Keratinocyte (primary cell): ENCODE measurements around the genes CD8B2 and RGPD4.

GRCh38 chr2:105515721-105516220 is 116.9 kb upstream of the FHL2 start:
CAGE:
- cytosol, long polyA minus RNA: no peak
- cytosol, long polyA plus RNA: no peak
- long polyA plus RNA: no peak
- nucleus, long polyA minus RNA: no peak
- nucleus, long polyA plus RNA: no peak

DNA sequence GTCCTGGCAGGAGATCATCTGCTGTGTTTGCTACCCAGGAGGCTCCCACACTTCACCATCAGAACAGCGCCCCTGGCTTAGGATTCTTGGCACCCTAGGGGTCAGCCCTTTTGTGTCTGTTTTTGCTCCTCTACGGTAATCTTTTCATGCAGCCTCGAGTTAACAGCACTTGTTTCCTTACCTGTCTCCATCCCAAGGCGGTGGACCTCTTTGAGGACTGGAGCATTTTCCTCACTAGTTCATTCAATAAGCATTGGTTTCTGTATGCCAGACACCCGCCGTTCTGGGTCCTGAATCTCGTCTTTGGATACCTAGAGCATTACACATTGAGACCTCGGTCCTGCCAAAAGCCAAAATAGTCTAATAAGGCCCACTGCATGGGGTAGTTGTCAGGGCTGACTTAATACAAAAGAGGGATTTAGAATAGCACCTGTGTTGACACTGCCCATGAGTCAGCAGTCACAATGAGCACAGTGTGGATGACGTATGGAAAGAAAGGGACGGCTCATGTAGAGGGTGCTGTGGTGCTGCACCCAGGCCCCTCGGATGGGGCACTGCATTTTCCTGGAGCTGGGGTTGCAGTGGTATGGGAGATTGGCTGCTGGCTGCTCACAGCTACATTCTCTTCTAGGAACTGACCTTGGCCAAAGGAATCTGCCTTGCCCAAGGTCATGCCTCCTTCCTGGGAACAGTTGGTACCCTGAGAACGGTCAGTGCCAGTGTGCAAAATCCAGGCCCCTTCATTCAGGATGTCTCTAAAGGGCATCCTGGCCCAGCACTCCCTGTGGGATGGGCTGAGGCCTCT is 127.0 kb upstream of the NCK2 start:
CAGE:
- cytosol, long polyA minus RNA: no peak
- cytosol, long polyA plus RNA: no peak
- long polyA plus RNA: no peak
- nucleus, long polyA minus RNA: no peak
- nucleus, long polyA plus RNA: no peak

GRCh38 chr2:105745967-105746417 is 1.3 kb downstream of the NCK2 start:
CAGE:
- cytosol, long polyA minus RNA: no peak
- cytosol, long polyA plus RNA: no peak
- long polyA plus RNA: no peak
- nucleus, long polyA minus RNA: no peak
- nucleus, long polyA plus RNA: no peak

CAGE:
- cytosol, long polyA minus RNA: no peak
- cytosol, long polyA plus RNA: no peak
- long polyA plus RNA: no peak
- nucleus, long polyA minus RNA: no peak
- nucleus, long polyA plus RNA: no peak
These were observed 34.8 kb upstream of the ECRG4 start for GRCh38 chr2:106030364-106031384.

CAGE:
- cytosol, long polyA minus RNA: no peak
- cytosol, long polyA plus RNA: no peak
- long polyA plus RNA: no peak
- nucleus, long polyA minus RNA: no peak
- nucleus, long polyA plus RNA: no peak
These were observed 34.4 kb downstream of the UXS1 start for GRCh38 chr2:106159608-106160208.

DNA sequence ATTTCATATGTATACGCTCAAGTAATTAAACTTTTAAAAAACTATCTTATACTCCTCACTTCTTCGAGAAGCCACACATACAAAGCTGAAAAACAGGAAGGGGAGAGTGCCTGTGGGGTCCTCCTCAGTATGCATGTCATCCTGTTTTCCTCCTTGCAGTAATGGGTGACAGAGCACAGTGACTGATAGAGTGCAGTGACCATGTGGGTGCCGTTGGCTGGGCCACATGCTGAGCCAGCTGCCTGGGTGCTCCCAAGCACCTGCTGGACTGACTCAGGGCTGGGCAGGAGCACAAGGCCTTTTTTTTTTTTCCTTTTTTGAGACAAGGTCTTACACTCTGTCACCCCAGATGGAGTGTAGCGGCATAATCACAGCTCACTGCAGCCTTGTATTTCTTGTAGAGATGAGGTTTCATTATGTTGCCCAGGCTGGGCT is 33.2 kb downstream of the UXS1 start:
CAGE:
- cytosol, long polyA minus RNA: no peak
- cytosol, long polyA plus RNA: no peak
- long polyA plus RNA: no peak
- nucleus, long polyA minus RNA: no peak
- nucleus, long polyA plus RNA: no peak

CAGE:
- cytosol, long polyA minus RNA: no peak
- cytosol, long polyA plus RNA: no peak
- long polyA plus RNA: no peak
- nucleus, long polyA minus RNA: no peak
- nucleus, long polyA plus RNA: no peak
These were observed 125.4 kb downstream of the RGPD3 start for GRCh38 chr2:106342771-106343197.

CAGE:
- cytosol, long polyA minus RNA: no peak
- cytosol, long polyA plus RNA: no peak
- long polyA plus RNA: no peak
- nucleus, long polyA minus RNA: no peak
- nucleus, long polyA plus RNA: no peak
These were observed at the start of gene CD8B2 for GRCh38 chr2:106487087-106487543. TSS of gene CD8B2 (plus strand) at chr2:106487364.

DNA sequence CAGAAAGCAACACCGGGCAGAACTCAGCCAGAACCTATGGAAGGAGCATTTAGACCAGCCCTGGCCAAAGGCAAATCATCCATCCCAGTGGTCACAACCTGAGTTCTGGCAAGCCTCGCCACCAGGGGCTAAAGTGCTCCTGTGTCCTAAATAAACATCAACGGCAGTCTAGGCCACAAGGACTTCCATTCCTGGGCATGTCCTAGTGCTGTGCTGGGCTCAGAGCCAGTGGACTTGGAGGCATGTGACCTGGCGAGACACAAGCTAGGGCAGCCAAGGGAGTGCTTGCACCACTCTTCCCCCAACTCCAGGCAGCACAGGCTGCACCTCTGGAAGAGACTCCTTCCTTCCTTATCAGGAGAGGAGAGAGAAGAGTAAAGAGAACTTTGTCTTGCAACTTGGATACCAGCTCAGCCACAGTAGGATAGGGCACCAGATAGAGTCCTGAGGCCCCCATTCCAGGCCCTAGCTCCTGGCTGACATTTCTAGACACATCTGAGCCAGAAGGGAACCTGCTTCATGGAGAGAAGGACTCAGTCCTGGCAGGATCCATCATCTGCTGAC is 68.9 kb downstream of the ST6GAL2 start:
CAGE:
- cytosol, long polyA minus RNA: no peak
- cytosol, long polyA plus RNA: no peak
- long polyA plus RNA: no peak
- nucleus, long polyA minus RNA: no peak
- nucleus, long polyA plus RNA: no peak

GRCh38 chr2:107542101-107542942 is 284.4 kb upstream of the RGPD4 start:
CAGE:
- cytosol, long polyA minus RNA: no peak
- cytosol, long polyA plus RNA: no peak
- long polyA plus RNA: no peak
- nucleus, long polyA minus RNA: no peak
- nucleus, long polyA plus RNA: no peak

DNA sequence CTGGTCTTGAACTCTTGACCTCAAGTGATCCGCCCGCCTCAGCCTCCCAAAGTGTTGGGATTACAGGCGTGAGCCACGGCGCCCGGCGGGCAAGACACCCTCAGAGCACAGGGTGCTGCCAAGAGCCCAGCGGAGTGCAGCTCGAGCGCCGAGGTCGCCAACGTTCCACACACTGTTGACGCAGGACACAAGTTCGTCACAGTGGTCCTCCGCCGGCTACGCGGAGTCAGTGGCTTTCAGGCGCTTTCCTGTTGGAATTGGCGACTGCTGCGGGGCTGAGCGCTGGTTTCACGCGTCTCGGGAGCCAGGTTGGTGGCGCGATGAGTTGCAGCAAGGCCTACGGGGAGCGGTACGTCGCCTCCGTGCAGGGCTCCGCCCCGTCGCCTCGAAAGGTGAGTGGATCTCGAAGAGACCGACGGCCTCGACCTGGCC is at the start of gene RGPD4:
TSS of gene RGPD4 (plus strand) at position 199 of the 432 bp plus-strand sequence.
CAGE:
- cytosol, long polyA minus RNA: no peak
- cytosol, long polyA plus RNA: no peak
- long polyA plus RNA: no peak
- nucleus, long polyA minus RNA: no peak
- nucleus, long polyA plus RNA: no peak

DNA sequence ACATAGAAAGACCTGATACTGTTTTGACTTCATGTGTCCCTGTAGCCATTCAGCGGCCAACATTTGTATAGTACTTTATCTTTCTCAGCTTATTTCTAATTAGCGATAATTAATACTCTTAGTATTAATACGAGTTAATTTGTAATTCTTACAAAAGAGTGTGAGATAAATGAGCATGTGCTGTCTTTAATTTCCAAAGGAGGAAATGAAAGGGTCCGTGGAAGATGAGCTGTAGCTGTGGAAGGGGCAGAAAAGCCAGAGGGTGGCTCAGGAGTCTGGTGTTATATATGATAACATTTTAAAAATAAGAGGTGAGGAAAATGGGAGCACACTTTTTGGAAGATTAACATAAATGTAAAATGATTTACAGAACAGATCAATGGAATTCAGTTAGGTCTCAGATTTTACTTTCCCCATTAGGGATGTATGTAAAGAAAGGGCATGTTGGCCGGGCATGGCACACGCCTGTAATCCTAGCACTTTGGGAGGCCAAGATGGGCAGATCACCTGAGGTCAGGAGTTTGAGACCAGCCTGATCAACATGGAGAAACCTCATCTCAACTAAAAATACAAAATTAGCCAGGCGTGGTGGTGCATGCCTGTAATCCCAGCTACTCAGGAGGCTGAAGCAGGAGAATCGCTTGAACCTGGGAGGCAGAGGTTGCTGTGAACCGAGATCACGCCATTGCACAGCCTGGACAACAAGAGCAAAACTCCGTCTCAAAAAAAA is 62.0 kb downstream of the LIMS1 start:
CAGE:
- cytosol, long polyA minus RNA: no peak
- cytosol, long polyA plus RNA: no peak
- long polyA plus RNA: no peak
- nucleus, long polyA minus RNA: no peak
- nucleus, long polyA plus RNA: no peak

GRCh38 chr2:108613223-108613877 is 79.1 kb downstream of the LIMS1 start:
CAGE:
- cytosol, long polyA minus RNA: no peak
- cytosol, long polyA plus RNA: no peak
- long polyA plus RNA: no peak
- nucleus, long polyA minus RNA: no peak
- nucleus, long polyA plus RNA: no peak

DNA sequence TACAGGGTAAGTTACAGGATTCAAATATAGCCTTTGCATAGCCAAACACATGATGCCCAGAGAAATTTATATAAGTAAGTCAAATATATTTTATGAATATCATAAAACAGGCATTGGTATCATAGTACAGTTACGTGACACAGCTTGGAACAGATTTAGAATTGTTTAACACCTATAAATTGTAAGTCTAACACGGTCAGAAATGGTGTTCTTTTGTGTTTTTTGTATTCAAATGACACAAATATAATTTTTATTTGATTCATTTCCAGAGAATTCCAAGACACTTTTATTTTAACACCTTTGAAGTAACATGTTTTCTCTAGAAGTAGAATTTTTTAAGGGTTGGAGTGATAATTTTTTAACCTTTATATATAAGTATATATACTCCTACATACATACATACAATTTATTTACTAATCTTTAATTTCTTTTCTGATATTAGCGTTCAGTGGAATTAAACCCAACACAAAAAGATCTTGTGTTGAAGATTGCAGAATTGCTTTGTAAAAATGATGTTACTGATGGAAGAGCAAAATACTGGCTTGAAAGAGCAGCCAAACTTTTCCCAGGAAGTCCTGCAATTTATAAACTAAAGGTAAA is 11.7 kb downstream of the RANBP2 start:
CAGE:
- cytosol, long polyA minus RNA: no peak
- cytosol, long polyA plus RNA: no peak
- long polyA plus RNA: no peak
- nucleus, long polyA minus RNA: no peak
- nucleus, long polyA plus RNA: no peak

DNA sequence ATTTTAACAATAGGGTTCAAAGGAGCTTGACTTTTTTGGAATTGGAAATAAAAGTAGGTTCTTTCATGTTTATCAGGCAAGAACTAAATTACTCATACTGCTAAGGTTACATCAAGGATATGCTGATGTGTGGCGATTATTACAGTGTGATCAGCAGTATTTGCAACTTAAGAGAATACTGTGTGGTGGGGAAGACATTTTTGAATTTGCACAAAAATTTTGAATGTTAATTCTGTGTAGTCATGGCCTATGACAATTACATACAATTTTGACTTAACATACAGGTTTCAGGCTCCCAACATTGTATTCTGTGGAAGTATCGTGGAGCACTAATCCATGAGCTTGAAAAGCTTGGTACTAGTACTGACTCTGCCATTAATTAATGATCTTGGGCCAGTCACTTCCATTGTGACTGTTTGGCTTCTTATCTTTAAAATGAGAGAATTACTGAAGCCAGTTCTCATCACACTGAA is 30.2 kb upstream of the CCDC138 start:
CAGE:
- cytosol, long polyA minus RNA: no peak
- cytosol, long polyA plus RNA: no peak
- long polyA plus RNA: no peak
- nucleus, long polyA minus RNA: no peak
- nucleus, long polyA plus RNA: no peak

CAGE:
- cytosol, long polyA minus RNA: no peak
- cytosol, long polyA plus RNA: no peak
- long polyA plus RNA: no peak
- nucleus, long polyA minus RNA: no peak
- nucleus, long polyA plus RNA: no peak
These were observed 9.5 kb upstream of the CCDC138 start for GRCh38 chr2:108777000-108777468.

GRCh38 chr2:108904473-108905247 is 84.4 kb downstream of the EDAR start:
CAGE:
- cytosol, long polyA minus RNA: no peak
- cytosol, long polyA plus RNA: no peak
- long polyA plus RNA: no peak
- nucleus, long polyA minus RNA: no peak
- nucleus, long polyA plus RNA: no peak

GRCh38 chr2:108993563-108993982 is 4.6 kb upstream of the EDAR start:
CAGE:
- cytosol, long polyA minus RNA: no peak
- cytosol, long polyA plus RNA: no peak
- long polyA plus RNA: no peak
- nucleus, long polyA minus RNA: no peak
- nucleus, long polyA plus RNA: no peak

DNA sequence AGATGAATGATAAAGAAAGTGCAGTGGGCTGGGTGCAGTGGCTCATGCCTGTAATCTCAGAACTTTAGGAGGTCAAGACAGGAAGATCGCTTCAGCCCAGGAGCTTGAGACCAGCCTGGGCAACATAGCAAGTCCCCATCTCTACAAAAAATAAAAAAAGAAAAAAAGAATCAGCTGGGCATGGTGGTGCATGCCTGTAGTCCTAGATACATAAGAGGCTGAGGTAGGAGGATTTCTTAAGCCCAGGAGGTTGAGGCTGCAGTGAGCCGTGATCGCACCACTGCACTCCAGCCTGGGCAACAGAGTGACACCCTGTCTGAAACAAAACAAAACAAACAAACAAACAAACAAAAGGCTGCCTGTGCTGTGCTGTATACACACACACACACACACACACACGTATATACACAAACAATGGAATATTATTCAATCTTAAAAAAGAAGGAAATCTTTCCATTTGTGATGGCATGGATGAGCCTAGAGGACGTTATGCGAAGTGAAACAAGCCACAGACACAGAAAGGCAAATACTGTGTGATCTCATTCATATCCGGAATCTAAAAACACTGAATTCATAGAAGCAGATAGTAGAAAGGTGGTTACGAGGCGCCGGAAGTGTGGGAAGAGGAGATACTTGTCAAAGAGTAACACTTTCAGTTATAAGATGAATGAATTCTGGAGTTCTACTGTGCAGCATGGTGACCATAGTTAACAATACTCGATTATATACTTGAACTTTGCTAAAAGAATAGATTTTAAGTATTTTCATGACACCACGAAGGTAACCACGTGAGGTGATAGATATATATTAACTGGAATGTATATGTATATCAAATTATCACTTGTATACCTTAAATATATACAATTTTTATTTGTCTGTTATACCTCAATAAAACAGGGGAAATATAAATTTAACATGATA is 14.7 kb downstream of the SH3RF3 start:
CAGE:
- cytosol, long polyA minus RNA: no peak
- cytosol, long polyA plus RNA: no peak
- long polyA plus RNA: no peak
- nucleus, long polyA minus RNA: no peak
- nucleus, long polyA plus RNA: no peak

CAGE:
- cytosol, long polyA minus RNA: no peak
- cytosol, long polyA plus RNA: no peak
- long polyA plus RNA: no peak
- nucleus, long polyA minus RNA: no peak
- nucleus, long polyA plus RNA: no peak
These were observed 56.7 kb downstream of the SH3RF3 start for GRCh38 chr2:109185727-109186148.